ENCODE results near the gene CR1.

- RRBS: no CpG with 5 or more reads among the region's 2 CpGs
Observed at GRCh38 chr1:206979296-206979681, 9.0 kb upstream of the FCAMR start.

DNA sequence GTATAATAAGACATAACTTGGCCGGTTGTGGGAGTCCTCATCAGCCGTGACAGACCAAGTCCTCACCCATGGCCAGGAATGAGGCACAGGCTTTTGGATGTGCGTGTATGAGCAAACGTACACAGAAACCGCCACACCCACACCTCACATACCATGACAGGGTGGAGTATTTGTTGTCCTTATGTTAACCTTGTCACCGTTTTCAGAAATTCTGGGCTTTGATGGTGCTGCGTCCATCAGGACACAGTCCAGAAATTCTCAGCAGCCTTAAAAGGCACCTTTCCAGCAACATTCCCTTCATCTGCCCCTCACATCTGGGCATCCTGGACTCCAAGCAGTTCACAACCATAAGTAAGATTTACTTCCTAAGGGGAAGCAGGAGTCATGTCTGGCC, 12.4 kb downstream of the C1orf116 start:
- RRBS: no CpG with 5 or more reads among the region's 7 CpGs

- RRBS: no CpG with 5 or more reads among the region's 18 CpGs
Observed at GRCh38 chr1:207021542-207022672, 10.6 kb downstream of the C1orf116 start.

GRCh38 chr1:207049168-207049797, 1.7 kb downstream of the YOD1 start:
- RRBS: no CpG with 5 or more reads among the region's 12 CpGs

DNA sequence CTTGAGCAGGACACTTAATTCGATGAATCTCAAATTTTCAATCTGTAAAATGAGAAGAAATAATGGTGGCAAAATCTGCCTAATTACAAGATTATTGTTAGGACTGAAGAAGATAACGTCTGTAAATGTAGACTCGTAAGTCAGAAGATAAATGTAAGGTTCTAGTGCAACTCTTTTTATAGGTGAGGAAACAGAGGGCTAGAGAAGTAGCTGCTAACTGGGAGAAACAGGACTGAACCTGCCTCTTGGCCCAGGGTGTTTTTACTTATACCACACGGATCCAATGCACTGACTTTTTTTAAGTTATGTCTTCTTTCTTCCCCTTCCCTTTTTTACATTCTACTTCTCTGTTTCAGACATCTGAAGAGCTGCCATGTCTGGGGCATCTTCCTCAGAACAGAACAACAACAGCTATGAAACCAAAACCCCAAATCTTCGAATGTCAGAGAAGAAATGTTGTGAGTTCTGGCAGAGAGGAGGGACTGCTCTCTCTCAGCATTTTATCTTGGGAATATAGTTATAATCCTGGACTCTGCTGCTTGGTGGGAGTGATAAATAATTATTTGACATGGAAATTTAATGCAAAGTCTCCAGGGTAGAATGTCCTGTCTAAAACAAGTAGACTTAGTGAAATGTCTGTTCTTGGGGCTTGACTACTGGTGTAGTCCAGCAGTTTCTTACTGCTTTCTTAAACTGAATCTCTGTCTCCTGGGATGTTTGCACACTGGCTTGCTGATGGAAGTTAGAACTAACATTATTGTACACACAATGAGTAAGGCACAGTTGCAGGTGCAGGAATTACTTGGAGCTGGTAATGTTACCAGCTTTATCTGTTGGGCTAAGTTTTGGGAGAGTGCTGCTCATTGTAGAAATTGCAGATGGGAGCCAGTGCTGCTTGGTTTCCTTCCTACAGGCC, 1.5 kb downstream of the PFKFB2 start:
- RRBS: no CpG with 5 or more reads among the region's 5 CpGs

DNA sequence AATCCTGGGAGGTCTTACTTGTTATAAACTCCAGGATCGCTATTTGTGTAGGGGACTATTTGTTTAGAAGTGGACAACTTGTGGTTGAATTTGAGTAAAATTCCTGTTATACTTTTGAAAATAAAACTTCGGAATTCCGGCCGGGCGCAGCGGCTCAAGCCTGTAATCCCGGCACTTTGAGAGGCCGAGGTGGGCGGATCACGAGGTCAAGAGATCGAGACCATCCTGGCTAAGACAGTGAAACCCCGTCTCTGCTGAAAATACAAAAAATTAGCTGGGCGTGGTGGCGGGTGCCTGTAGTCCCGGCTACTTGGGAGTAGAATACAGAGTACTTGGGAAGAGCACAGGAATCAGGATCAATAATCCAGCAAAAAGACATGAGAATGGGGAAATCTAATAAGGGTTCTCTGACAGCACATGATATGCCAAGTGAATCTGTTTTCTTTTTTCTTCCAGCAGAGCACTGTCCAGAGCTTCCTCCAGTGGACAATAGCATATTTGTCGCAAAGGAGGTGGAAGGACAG, 1.3 kb downstream of the C4BPB start:
- RRBS: no CpG with 5 or more reads among the region's 16 CpGs

DNA sequence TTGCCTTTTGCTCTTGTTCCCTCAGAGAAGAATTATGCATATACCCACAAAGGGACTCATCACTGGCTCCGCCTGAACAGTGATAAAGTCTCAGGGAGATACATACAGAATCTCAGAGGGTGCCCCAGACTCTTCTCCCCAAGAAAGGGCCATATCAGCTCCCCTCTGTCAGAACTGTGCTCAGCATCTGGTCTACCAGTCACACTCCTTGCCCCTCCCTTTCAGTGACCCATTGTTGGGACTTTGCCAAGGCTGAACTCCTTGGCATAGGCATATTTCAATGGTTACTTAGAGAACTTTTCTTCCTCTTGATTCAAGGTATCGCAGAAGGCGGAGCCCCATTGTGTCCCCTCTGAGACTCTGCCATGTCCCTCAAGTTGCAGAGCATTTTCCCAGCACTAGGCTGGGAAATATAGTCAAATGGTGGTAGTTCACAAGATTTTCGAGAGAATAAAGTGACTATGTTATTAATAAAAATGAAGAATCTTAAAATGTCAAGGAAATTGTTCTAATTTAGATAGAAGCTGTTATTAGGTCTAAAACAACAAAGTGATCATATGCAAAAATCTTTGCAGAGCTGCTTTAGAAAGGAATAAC, 102.4 kb upstream of the CD55 start:
- RRBS: no CpG with 5 or more reads among the region's 4 CpGs

- RRBS: no CpG with 5 or more reads among the region's 7 CpGs
Observed at GRCh38 chr1:207322339-207322709, 846 bp downstream of the CD55 start.

DNA sequence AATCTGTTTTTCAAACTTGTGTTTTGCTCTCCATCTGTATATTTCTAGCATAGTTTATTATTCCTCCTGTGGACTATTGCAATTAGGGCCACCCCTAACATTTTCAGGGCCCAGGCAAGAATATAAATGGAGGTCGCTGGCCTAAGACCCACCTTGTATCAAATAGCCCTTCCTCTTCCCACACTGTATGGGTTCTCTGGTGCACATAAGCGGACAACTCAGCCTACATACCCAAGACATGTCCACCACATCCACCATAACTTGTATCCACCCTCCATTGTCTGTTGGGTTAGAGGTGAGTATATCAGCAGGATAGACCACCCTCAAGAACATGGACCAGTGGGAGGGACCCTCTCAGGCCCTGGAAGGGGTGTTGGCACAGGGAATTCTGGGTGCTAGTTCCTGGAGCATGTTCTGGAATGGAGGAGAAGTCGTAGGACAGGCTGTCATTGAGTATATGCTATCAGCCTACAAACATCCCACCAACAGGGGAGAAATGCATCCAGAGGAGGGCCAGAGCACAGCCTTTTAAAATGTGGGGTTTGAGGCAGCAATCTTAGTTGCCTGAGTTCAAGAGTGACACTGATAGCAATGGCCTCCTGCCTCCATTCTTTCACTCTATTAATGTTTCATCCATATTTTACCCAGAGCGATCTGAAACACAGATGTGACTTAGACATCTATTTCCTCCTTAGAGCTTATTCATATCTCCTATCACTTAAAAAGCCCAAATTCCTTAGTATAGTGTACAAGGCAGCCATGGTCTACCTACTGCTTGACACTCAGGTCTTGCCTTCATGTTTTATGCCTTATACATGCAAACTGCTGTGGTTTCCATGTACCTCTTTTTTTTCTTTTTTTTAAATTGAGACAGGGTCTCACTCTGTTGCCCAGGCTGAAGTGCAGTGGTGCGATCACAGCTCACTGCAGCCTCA, 7.6 kb downstream of the CD55 start:
- RRBS: no CpG with 5 or more reads among the region's 5 CpGs

DNA sequence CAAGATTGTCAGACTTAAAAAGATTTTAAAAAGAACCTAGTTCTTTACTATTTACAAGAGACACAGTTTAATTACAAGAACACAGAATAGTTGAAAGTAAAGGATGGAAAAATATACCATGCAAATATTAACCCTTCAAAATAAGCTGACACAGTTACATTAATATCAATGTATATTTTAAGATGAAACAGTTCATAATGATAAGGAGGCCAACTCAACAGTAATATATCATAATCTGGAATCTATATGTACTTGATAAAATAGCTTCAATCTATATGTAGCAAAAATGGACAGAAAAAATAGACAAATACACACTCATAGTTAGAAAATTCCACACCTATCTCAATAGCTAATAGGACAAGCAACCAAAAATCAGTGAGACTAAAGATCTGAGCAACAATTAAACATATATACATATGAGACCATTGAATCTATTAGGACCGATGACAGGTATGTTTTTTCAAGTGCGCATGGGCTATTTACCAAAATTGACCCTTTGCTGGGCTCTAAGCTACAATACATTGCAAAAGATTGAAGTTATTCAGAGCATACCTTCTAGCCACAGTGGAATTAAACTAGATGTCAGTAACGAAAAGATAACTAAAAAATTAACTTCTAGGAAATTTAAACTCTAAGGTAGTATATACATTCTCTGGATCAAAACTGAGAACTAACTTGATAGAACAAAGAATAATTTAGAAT, 13.5 kb downstream of the CD55 start:
- RRBS: no CpG with 5 or more reads among the region's 3 CpGs

DNA sequence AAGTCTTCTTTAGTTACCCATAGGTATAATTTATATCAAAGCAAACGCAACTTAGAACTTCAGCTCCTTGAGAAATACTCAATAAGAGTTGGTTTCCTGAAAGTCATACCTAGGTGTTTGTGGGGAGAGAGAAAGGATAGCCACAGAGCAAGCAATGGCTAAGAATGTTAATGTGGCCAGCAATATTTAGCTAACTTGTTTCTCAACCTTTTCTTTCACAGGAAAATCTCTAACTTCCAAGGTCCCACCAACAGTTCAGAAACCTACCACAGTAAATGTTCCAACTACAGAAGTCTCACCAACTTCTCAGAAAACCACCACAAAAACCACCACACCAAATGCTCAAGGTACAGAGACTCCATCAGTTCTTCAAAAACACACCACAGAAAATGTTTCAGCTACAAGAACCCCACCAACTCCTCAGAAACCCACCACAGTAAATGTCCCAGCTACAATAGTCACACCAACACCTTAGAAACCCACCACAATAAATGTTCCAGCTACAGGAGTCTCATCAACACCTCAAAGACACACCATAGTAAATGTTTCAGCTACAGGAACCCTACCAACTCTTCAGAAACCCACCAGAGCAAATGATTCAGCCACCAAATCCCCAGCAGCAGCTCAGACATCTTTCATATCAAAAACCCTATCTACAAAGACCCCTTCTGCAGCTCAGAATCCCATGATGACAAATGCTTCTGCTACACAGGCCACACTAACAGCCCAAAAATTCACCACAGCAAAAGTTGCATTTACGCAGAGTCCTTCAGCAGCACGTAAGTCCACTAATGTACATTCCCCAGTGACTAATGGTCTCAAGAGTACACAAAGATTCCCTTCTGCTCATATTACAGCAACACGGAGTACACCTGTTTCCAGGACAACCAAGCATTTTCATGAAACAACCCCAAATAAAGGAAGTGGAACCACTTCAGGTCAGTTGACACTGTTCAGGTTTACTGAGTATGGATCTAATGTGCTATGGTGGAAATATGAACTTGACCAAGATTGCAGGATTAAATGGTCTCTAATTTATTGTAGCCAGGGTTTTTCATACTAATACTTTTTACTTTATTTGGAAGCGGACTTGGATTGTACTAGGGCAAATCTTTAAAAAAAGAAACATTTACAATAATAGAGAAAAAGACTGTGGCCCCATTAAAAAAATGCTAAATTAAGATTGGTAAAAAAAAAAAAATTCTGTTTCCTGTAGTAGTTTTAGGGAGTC, 15.4 kb downstream of the CD55 start:
- RRBS: no CpG with 5 or more reads among the region's 5 CpGs

GRCh38 chr1:207414574-207415212, 39.4 kb upstream of the CR2 start:
- RRBS: no CpG with 5 or more reads among the region's 4 CpGs

GRCh38 chr1:207483672-207483871, 12.4 kb upstream of the CR1 start:
- RRBS: no CpG with 5 or more reads among the region's 3 CpGs

DNA sequence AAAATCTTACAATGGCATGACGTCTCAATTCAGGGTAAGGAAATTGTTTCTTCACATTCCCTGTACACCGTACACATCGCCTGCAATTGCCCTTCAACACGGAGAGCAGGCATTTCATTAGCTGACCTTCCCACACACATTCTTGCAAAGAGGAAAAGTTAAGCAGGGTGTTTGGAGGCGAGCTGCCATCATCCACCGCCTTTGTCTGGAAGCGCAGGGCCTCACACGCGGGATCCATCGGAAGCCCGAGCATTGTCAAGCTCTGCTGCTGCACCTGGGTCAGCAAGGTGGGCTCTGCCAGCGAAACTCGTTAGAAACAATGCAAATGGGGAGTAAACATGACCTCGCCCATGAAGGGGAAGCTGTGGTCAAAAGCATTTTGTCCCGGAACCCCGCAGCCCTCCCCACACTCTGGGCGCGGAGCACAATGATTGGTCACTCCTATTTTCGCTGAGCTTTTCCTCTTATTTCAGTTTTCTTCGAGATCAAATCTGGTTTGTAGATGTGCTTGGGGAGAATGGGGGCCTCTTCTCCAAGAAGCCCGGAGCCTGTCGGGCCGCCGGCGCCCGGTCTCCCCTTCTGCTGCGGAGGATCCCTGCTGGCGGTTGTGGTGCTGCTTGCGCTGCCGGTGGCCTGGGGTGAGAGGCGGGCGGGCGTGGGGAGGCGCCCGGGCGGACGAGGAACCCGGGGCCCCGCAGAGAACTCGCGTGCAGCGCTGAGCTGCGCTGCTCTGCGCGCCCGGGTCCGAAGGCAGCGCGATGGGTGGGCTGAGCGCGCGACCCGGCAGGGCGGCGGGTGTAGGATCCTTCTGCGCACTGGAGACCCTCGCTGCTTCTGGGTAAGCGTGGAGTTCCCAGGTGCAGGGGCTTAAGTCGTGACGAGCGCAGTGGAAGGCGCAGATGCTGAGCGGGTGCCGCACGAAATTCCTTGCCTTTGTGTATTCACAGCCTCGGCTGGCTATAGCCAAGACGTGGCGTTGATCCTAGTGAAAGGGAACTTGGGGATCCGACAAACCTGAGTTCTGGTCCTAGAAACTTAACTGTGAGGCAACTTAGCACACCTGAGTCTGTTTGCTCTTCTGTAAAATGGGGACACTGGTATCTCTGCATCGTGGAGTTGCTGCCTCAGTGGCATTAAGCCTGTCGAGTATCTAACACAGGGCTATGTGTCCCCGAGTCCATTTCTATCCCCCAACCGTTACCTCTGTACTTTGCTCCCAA, at the start of gene CR1:
TSS of gene CR1 (plus strand) at position 407 of the 1,220 bp plus-strand sequence.
- RRBS: 7% methylated on average over 19 of the region's 73 CpGs

GRCh38 chr1:207797298-207798464, 45.8 kb downstream of the CD46 start:
- RRBS: no CpG with 5 or more reads among the region's 11 CpGs

- RRBS: no CpG with 5 or more reads among the region's 1 CpG
Observed at GRCh38 chr1:207853353-207853721, 57.6 kb downstream of the CD34 start.

GRCh38 chr1:207938008-207938566, 27.2 kb upstream of the CD34 start:
- RRBS: no CpG with 5 or more reads among the region's 10 CpGs

DNA sequence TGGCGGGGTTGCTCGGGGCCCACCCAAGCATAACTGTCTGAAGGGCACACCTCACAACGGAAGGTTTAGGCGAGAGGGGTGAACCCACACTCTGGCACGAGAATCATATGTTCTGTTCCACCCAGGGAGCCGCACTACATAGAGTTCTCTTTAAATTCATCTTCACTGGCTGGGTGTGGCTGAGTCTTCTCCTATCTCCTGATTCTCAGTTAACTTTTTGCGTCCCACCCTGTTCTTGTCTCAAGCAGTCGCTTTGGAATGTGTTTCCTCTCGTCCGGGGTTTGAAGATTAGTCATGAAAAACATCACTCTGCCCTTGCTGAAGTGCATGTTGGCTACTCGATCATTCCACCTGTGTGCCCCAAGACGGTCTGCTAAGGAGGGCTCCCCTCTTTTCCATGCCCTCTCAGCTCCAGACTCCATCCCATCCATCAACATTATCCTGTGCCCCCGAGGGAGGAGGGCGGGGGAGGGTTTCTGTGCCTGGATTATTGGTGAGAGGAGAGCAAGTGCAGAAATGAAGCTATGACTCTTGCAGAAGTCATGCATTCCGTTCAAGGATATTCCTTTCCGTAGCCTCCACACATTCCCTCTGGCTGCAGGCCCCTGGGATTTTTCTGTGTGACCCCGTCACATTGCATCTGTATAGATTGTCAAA, 53.5 kb upstream of the CD34 start:
- RRBS: no CpG with 5 or more reads among the region's 17 CpGs

- RRBS: no CpG with 5 or more reads among the region's 12 CpGs
Observed at GRCh38 chr1:208026985-208027521, 116.1 kb upstream of the CD34 start.

GRCh38 chr1:208153888-208154425, 90.2 kb downstream of the PLXNA2 start:
- RRBS: no CpG with 5 or more reads among the region's 7 CpGs